Neuron (in vitro differentiated cells): ENCODE data around the genes TPM4, CIB3 and C19orf44.

GRCh38 chr19:16076413-16076944 is at the start of gene TPM4:
TSS of gene TPM4 (plus strand) at chr19:16076495.
- PRO-cap = bidirectional peak, plus-strand start at chr19:16076499, minus-strand start at chr19:16076890

DNA sequence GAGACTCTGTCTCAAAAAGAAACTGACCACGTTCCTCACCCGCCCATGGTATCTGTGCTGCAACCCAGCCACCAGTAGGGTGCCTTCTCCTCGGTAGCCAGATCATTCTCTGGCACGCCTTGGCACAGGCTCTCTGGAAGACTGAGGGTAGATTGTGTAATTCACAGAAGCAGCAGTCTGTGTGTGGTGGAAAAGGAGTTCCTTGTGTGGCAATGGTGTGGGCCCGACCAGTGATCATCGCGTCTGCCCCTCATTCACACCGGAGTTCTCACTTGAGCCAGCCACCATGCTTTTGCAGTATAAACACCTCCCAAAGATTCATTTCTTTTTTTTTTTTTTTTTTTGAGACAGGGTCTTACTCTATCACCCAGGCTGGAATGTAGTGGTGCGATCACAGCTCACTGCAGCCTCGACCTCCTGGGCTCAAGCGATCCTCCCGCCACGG is 7.2 kb downstream of the TPM4 start:
- PRO-cap = no peak

GRCh38 chr19:16112066-16112308 is 298 bp downstream of the RAB8A start:
- PRO-cap = no peak

- PRO-cap = no peak
Measured at GRCh38 chr19:16160806-16161555, 12.3 kb downstream of the CIB3 start.

DNA sequence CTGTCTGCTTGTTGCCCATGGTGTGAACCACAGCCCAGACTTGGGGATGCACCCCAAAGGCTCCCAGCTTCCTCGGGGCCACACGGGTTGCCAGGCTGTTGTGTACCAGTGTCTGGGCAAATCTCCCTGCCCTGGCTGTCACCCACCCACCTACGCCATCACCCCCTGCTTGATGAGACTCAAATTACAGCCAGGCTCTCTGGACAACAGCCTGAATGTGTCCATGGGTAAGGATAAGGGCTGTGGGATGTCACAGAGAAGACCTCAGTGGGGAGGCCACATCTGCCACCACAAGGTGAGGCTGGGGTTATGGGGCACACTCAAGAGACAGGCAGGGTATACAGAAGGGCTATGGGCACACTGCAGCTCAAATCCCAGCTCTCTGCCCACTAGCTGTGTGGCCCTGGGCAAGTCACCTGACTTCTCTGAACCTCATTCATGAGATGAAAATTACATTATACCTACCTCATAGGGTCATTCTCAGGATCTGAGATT is at the start of gene CIB3:
CIB3 (minus strand) TSS at position 69 of the 495 bp plus-strand sequence.
- PRO-cap = no peak

DNA sequence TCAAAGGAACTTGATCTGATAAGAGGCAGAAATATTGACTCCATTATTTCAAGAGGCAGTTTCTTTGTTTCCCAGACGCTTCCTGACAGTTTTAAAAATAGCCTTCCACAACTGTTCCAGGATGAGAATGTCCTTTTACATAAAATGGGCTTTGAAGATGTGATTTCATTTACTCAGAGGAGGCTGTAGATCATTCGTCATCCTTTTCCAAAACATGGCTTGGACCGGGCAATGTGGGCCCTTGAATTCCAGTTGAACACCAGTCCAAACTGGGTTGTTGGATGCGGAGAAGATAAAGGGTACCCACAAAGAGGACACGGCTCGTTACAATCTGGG is 23.2 kb downstream of the KLF2 start:
- PRO-cap = no peak

- PRO-cap = no peak
Measured at GRCh38 chr19:16401973-16402485, 69.7 kb downstream of the EPS15L1 start.

DNA sequence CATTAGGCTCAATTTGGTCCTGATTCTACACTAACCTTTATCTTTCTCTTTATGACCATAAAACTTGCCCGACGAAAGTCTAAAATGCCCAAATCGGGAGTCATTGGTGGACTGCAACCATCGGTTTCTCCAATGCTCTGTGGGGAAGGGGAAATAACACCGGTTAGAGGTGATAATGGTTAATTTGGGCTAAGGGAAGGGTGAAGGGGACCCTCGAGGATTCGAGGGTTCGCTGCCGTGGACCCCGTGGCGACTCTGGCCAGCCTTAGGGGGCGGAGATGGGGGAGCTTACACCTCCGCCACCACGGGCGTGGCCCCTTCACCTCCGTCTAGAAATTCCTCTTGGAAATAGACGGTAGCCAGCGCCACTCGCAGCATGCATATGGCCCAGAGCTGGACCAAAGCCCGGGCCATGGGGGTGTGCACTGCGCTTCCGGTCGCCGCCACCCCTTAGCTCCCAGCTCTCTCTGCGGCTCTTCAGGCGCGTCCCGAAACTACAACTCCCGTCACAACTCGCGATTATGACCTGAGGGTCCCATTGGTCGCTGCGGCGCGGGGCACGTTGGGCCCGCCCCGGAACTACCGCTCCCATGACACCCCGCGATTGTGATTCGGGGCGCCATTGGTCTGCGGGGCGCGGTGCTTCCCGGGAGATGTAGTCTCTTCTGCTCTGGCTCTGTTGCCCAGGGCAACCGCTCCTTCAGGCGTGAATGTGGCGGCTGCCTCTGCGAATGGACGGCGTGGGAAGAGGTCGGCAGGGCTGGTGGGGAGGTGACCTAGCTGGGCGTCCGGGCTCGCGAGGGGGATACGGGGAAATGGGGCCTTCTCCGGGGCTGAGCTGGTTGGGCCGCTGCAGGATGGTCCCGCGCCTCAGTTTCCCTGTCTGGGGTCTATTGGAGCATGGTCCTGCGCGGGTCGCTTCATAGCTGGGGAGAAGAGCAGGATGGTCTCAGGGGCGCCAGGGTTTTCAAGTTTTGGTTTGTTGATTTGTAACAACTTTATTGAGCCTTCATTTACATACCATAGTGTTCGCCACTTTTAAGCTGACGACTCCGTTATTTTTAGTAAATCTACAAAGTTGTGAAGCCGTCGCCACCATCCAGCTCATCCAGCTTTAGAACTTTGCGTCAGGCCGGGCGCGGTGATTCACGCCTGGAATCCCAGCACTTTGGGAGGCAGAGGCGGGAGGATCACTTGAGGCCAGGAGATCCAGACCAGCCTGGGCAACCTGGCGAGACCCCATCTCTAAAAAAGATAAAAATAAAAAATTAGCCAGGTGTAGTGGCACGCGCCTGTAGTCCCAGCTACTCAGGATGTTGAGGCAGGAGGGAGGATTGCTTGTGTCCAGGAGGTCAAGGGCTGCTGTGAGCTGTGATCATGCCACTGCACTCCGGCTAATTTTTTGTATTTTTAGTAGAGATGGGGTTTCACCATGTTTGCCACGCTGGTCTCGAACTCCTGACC is at the start of gene C19orf44:
C19orf44 (plus strand) TSS at position 679 of the 1,464 bp plus-strand sequence.
- PRO-cap = bidirectional peak, plus-strand start at position 708 of the sequence, minus-strand start at position 331 of the sequence

DNA sequence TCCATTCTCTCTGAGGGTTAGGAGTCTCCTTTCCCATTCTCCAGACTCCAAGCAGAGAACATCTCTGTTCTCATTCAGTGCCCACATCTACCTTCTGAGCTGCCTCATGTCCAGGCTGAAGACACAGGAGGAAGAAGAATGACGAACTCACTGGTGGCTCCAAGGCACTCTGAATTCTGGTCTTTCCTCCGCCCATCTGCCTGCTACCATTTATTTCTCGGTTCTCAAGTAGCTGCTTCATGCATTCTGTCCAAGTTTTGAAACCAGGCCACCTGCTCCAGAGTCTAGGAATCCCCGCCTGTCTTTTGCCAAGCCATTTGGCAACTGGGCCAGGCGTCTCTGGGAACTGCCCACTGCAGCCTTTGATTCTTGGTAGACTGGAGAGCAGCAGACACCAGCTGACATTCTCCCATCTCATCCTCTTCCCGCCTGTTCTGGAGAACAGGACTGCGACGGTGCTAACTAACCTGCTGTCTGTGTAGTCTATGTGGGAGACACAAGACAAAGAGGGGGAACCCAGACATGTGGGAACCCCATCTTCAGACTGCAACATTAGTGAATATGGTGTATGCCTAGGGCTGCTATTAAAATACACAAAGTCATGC is 10.8 kb downstream of the SLC35E1 start:
- PRO-cap = no peak

- PRO-cap = no peak
Measured at GRCh38 chr19:16590019-16590464, 17.8 kb upstream of the SLC35E1 start.

- PRO-cap = no peak
Measured at GRCh38 chr19:16591008-16591751, 19.0 kb upstream of the SLC35E1 start.

- PRO-cap = no peak
Measured at GRCh38 chr19:16624069-16624615, 3.9 kb downstream of the MED26 start.

DNA sequence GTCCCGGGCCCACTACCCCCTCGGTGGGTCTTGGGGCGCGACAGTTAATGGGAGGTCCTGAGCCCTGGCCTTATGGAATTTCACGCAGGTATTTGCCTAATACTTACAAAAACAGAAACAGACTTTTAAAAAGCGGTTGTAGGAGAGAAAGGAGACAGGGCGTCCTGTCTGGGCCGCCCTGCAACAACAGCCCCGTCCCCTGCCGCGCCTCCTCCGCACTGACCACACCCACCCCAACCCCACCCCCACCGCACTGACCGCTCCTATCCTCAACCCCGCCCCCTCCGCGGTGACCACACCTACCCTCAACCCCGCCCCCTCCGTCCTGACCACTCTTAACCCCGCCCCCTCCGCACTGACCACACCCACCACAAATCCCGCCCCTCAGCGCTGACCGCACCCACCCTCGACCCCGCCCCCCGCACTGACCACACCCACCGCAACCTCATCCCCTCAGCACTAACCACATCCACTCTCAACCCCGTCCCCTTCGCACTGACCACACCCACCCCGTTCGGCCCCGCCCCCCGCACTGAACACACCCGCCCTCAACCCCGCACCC is 8.0 kb downstream of the F2RL3 start:
- PRO-cap = bidirectional peak, plus-strand start at position 429 of the sequence, minus-strand start at position 220 of the sequence

DNA sequence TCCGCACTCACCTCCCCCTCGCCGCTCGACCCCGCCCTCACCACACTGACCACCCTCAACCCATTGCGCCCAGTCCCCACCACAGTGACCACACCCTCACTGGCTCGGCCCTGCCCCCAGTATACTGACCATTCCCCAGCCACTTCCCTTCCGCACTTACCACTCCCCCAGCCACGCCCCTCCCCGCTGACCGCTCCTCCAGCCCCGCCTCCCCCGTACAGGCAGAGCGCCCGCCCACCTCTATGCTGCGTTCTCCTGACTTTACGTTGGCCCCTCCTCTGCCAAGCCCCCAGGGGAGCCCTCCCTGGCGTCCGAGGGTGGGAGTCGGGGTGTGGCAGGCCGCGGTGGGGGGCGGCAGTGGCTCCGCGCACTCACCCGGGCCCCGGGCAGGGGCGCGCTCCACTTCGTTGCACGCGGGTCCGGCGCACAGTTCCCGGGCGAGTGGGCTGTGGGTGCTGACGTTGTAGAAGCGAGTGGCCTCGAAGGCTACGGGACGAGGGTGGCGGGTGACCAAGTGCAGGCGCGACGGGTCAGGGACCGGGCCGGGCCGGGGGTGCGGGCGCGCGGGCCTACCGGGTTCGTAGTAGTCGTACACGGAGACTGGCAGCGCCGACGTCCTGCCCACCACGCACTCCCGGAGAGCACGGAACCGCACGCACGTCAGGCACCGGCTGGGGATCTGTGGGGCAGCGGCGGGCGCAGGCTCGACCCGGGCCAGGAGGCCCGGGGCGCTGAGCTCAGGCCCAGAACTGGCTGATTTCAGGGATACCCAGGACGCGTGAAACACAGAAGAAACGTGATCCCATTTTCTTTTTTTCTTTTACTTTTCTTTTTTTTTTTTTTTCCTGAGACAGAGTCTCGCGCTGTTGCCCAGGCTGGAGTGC is 8.8 kb downstream of the F2RL3 start:
- PRO-cap = unidirectional peak, plus-strand start at position 357 of the sequence; unidirectional peak, plus-strand start at position 453 of the sequence; bidirectional peak, plus-strand start at position 472 of the sequence, minus-strand start at position 488 of the sequence

DNA sequence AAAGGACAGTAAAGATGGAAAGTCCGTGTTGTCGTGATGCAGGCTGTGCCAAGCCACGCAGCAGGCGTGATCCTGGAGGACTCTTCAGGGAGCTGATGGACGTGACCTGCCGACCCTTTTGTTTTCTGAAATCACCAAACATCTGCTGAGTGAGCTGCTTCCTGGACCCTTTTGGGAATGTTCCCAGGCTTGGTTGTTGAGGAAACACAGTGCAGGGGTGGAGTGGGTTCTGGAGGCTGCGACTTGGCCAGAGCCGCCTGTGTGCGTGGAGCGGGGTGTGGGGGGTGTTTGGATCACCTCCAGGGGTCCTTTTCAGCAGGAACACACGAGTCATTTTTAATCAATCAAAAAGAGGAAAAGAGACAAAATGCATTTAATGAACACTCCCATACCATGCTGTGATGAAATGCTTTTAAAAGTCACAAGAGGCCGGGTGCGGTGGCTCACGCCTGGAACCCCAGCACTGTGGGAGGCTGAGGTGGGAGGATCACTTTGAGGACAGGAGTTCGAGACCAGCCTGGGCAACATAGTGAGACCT is 15.5 kb upstream of the CPAMD8 start:
- PRO-cap = no peak

DNA sequence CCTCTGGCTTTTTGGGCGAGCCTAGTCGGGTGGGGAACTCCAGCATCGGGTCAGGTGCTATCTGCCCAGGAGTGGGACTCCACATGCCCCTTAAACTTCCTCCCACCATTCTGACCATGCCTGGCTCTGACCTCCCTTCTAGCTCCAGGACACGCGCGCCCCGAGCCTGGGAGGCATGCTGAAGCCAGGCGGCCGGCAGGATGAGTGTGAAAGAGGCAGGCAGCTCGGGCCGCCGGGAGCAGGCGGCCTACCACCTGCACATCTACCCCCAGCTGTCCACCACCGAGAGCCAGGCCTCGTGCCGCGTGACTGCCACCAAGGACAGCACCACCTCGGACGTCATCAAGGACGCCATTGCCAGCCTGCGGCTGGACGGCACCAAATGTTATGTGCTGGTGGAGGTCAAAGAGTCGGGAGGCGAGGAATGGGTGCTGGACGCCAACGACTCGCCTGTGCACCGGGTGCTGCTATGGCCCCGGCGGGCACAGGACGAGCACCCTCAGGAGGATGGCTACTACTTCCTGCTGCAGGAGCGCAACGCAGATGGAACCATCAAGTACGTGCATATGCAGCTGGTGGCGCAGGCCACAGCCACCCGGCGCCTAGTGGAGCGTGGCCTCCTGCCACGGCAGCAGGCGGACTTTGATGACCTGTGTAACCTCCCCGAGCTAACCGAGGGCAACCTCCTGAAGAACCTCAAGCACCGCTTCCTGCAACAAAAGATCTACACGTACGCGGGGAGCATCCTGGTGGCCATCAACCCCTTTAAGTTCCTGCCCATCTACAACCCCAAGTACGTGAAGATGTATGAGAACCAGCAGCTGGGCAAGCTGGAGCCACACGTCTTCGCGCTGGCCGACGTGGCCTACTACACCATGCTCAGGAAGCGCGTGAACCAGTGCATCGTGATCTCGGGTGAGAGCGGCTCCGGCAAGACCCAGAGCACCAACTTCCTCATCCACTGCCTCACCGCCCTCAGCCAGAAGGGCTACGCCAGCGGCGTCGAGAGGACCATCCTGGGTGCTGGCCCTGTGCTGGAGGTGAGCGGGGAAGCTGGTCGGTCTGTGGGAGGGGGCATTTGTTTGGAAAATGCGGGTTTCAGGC is 26.3 kb downstream of the MYO9B start:
- PRO-cap = no peak

- PRO-cap = no peak
Measured at GRCh38 chr19:17113210-17113827, 37.7 kb downstream of the MYO9B start.

- PRO-cap = no peak
Measured at GRCh38 chr19:17114213-17115253, 39.0 kb downstream of the MYO9B start.

GRCh38 chr19:17152250-17152537 is 63.0 kb upstream of the USE1 start:
- PRO-cap = no peak

DNA sequence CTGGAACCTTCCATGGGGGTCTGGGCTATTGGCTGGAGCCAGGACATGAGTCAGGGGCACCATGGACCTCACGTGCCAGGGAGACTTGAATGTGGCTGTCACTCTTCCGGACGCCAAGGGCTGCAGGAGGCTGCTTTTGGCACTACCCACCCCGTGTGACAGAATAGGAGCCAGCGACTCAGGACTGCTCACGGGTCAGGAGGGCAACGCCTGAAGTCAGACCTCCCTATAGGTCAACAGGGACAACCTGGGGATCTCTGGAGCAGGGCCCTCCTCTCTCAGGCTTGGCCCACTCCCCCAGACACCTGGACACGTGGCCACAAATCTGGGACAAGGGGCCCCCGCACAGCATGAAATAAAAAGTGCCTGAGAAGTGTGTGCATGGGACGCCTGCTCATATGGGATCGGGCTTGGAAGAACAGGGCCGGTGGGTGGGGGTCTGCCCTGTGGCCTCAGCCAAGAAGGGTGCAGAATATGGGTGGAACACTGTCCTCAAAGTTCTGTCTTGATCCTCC is 2.2 kb upstream of the USE1 start:
- PRO-cap = no peak